Thoracic aorta endothelial cell (primary cell): ENCODE measurements around the gene RNF141.

DNA sequence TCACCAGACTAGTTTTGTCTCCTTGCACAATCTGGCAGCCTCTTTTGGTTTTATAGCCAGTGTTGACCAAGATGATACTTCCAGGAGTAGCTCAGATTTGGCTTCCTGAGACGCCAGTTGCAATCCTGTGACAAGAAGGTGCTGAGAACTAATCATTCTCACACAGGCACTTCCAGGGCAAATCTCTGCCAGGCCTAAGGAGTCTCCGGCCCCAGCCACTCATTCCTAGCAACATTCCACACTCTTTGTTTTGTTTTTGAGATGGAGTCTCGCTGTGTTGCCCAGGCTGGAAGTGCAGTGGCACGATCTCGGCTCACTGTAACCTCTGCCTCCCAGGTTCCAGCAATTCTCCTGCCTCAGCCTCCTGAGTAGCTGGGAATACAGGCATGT lies 38.0 kb upstream of the WEE1 start:
- CAGE, long polyA plus RNA = no peak

DNA sequence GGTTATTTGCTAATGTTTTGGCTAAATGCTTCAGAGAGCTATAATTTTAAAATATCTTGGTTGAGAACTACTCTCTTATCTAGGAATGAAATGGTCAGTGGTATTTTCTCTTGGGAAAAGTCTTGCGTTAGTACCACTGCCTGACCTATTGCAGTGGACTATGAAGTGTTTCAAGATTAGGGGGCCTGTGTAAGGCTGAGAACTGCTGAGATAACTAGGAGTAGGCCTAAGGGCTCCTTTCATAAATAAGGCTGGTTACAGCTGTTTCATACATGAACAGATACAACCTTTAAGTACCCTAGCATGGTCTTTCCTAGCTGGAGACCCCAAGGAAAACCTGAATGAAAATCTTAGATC lies 6.8 kb upstream of the WEE1 start:
- CAGE, long polyA plus RNA = no peak

- CAGE, long polyA plus RNA = no peak
Observed at GRCh38 chr11:9571017-9571605, 2.4 kb upstream of the WEE1 start.

DNA sequence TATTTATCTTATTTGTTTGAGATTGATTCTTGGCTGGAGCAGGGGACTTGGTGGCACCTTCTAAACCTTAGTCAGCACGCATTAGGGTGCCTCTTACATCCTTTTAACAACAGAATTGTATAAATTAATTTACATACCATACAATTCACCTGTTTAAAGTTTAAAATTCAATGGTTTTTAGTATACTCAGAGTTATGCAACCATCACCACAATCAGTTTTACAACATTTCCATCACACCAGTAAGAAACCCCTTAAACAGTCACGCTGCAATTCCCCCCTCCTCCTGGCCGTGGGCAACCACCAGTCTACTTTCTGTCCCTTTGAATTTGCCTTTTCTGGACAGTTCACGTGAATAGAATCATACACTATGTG lies 20.2 kb upstream of the SWAP70 start:
- CAGE, long polyA plus RNA = no peak

DNA sequence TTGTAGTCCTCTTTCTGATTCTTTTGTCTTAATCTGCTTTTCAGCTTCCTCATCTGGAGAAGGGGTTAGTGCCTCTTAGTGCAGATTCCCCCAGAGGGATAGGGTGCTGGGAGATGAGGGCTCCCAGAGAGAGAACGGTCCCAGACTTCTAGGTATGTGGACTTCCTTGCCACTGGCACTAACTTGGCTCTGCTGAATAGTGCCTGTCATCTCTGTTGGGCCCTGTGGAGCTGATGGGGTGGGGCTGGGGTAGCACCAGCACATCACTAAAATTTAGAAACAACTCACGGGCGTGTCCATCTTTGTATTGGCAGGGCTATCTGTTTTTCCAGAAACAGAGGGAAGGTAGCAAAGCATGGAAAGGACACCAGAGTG lies 25.8 kb downstream of the SWAP70 start:
- CAGE, long polyA plus RNA = no peak

DNA sequence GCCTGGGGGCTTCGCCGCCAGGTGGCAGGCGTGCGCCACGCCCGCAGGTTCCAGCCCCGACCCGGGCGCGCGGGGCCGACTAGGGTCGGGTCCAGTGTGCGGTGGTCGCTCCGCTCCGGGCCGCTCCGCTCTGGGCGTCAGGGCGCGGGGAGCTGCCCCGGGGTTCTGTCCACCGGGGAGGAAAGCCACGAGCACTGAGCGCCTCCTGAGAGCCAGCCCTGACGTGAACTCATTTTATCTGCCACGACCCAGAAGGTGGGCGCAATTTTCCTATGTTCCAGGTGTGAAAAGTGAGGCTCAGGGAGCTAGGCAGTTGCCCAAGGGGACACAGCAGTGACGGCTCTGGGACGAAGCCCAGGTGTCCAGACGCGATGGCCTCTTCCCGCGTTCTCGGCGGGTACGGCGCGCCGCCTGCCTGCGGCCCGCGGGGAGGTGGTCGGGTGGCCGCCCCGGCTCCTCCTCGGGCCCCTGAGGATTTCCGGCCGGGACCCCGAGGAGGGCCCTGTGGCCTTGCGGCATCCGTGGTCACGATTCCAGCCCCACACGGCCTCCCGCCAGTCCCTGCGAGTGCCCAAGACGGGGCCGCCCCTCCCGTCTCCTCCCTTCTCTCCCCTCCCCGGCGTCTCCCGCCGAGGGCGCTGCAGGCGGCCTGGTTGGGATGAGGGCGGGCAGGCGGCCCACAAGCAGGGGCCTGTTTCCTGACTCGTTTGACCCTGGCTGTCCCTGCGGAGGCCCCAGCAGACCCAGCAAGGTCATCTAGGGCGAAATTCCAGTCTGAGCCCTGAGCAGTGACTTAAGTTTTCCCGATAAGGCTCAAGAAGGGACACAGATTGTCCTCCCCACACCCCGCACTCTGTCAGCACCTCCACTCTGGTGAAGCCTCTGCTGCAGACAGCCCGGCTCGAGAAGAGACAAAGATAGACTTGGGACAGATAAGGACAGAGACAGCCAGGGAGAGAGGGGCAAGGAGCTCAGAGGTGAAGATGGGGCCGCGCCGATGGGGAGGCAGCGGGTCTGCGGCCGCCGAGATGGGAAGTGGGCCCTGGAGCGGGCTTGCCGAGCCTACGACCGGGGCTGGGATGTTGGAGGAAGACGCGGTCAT lies 94.7 kb downstream of the SWAP70 start:
- CAGE, long polyA plus RNA = no peak

- CAGE, long polyA plus RNA = no peak
Observed at GRCh38 chr11:9765382-9766079, 101.7 kb downstream of the SWAP70 start.

GRCh38 chr11:9849829-9850400 lies 186.0 kb downstream of the SWAP70 start:
- CAGE, long polyA plus RNA = no peak

GRCh38 chr11:9968196-9969204 lies 304.6 kb downstream of the SWAP70 start:
- CAGE, long polyA plus RNA = no peak

DNA sequence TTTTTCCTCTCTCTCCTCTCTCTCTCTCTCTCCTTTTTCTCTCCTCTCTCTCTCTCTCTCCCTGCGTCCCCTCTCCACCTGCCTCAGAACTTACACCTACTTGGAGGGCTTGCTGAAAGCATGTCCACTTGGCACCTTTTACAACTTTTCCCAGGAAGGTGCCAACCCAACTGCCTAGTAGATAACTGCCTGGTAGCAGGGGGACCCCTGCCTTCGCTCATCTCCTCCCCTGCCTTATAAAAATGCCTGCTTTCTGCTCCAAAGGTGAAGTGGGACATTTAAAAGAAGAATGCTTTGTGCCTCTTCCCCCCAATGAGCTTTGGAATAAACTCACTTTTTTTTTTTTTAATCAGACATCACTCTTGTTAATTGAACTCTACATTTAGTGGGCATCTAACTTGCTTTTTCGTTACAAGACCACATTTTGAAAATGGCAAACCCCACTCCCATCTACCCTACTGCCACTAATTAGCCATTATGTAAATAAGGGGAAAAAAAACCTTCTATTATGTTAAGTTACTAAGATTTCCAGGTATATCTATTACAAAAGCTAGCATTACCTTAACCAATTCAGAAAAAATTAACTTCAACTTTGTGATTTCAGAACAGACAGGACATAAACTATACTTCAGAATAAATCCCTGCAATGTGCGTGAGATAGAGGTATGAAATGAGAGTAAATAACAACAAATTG lies 106.6 kb downstream of the SBF2 start:
- CAGE, long polyA plus RNA = no peak

DNA sequence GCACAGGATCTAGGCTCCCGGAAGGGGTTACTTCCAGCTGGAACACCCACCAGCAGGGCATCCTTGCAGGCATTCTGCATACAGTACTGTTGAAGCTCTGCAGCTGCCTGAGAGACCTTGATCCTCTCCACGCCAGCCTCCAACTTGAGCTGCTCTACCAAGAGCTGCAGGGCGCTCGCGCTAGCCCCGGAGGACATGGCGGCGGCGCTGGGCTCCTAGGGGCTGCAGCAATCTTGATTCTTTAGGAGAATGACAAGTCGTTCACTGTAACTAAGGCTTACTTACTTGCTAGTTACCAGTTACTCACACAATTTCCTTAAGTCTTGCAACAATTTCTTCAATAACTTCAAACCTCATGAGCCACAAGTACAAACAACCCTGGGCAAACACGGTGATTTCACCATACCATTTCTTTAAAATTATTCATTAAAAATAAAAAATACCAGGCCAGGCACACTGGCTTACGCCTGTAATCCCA lies 21.9 kb downstream of the SBF2 start:
- CAGE, long polyA plus RNA = no peak

- CAGE, long polyA plus RNA = no peak
Observed at GRCh38 chr11:10282392-10283363, 11.3 kb downstream of the SBF2 start.

DNA sequence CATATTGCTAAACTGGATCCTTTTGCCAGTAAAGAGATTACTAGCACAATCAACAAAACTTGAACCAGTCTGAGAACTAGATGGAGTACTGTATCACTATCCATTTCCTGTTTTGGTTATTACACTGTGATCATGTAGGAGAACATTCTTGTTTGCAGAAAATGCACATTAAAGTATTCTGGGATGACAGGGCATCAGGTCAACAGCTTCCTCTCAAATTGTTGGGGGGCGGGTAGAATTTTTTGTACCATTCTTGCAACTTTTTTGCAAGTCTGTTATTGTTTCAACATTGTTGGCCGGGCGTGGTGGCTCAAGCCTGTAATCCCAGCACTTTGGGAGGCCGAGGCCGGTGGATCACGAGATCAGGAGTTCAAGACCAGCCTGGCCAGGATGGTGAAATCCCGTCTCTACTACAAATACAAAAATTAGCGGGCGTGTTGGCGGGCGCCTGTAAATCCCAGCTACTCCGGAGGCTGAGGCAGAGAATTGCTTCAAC lies 1.9 kb downstream of the SBF2 start:
- CAGE, long polyA plus RNA = no peak

- CAGE, long polyA plus RNA = no peak
Observed at GRCh38 chr11:10303669-10304389, 1.0 kb upstream of the ADM start.

DNA sequence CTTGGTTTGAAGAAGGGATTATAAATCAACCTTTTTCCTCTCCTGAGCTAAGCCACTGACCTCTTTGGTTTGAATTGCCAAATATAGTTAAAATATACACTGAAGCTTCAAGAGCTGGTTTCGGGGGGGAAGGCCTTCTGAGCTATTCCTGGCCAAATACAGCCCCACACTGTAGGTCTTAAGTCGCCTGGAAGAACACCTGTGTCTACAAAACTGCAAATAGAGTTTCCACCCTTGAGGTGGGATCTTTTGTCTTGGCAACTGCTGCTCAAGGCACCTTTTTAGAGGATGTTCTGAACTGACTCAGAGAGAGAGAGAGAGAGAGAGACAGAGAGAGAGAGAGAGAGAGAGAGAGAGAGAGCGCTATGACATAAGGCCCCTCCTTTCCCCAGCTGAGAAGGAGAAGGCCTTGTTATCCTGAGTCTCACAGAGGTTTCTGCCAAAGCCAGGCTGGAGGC lies 5.5 kb downstream of the ADM start:
- CAGE, long polyA plus RNA = no peak

DNA sequence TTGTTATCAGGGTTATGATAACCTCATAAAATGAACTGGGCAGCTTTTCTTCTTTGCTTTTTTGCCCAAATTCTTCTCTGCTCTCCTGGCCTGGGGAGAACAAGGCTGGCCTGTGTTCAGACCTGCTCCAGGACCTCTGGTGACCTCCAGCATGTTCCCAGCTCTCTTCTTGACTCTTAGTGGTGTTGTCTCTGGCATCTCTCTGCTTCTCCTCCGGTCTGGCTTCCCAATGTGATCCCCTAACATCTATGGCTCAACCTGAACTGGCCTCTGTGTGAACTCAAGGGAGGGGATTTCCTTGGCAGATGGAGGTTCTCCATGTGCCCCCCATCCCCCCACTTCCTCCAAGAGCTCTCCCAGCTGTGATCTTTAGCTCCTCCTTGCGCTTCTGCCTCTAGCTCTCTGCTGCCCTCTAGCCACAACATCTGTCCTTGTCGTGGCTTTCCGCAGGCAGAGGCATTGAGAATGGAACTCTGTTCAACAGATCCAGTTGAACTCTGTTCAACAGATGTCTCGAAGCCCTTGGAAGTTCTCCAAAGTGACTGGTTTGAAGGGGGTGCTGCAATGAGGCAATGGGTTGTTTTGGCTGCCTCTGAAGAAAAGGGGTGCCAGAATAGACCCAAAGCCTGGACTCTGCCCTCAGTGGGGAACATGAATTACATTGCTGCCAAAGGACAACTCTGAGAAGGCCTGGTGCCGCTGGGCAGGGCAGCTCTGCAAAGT lies 61.7 kb downstream of the ADM start:
- CAGE, long polyA plus RNA = no peak

DNA sequence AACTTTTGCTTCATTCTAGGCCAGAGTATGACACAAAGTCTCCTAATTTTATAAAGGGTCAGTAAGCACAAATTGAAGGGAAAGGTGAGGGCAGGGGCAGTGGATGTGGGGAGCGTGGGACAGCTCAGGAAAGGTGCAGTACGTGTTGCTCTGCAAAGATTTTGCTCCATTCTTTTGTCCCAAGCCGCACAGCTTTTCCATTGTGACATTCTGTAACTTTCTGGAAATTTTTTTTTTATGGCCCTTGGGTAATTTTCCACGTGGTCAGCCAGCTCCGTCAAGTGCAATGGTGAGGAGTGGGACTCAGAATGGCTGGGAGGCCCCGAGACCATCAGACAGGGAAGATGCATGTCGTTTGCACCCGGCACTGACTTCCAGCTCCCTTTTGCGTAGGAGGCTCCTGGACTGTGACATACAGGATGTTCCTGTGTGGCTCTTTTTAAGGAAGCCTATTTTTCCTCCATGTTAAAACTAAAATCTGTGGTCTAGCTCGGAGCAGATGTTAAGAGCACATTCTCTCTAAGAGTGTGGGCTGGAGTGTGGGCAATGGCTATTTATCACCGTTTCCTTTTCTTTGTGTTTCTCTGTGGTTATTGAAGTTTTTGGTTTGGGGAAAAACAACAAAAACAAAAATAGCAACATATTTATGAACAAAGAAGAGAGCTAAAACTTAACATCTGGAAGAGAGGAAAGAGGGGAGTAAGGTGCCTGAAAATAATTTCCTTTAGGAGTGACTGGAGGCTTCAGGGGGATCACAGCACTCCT lies 41.0 kb upstream of the AMPD3 start:
- CAGE, long polyA plus RNA = no peak

DNA sequence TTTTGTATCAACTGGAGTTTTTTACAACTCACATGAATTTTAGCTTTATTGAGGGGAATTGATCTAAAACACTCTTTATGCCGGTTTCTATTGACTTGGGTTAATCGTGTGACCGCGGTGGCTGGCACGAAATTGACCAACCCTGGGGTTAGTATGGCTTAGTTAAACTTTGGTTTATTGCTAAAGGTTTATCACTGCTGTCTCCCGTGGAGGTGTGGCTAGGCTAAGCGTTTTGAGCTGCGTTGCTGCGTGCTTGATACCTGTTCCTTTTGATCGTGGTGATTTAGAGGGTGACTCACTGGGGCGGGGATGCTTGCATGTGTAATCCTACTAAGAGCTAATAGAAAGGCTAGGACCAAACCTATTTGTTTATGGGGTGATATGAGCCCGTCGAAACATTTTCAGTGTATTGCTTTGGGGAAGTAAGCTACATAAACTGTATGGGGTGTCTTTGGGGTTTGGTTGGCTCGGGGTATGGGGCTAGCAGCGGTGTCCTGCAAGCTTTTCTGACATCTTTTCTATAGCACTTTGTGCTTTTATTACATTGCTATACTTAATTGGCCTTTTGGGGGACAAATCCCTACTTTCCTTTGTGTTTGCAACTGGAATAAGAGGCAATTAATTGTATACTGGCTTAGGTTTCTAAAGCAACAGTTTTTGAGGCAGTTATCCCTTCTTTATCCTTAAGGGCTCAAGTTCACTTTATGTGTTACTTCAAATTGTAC lies 31.0 kb downstream of the RNF141 start:
- CAGE, long polyA plus RNA = no peak

- CAGE, long polyA plus RNA = no peak
Observed at GRCh38 chr11:10540454-10541752, at the start of gene RNF141. Gene RNF141, minus strand, starts transcription at chr11:10541187.

DNA sequence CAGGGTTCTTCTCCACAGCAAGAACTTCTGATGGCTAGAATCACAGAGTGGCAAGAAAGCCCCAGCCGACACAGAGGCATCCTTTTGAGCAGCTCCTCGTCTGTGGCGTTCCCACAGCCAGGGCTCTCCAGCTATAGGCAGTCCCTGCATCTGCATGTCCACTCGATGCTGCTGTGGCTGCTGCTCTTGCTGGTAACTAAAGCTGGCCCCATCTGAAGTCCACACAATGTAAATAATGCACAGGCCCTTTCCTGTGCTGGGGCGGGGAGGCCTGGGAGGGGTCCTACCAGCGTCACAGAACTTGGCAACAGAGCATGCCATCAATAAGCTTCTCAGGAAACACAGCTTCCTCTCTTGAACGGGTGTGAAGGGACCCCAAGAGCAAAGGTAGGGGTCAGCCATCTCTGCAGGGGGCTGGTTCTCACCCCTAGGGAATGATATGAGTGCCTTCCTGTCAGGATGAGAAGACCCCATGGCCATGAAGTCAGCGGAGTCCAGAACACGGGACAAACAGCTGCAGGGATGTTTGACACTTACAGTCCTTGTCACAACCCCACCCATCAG lies 39.0 kb upstream of the LYVE1 start:
- CAGE, long polyA plus RNA = no peak